Left cardiac atrium (tissue), 1 donor: ENCODE measurements around a stretch of chr16.

DNA sequence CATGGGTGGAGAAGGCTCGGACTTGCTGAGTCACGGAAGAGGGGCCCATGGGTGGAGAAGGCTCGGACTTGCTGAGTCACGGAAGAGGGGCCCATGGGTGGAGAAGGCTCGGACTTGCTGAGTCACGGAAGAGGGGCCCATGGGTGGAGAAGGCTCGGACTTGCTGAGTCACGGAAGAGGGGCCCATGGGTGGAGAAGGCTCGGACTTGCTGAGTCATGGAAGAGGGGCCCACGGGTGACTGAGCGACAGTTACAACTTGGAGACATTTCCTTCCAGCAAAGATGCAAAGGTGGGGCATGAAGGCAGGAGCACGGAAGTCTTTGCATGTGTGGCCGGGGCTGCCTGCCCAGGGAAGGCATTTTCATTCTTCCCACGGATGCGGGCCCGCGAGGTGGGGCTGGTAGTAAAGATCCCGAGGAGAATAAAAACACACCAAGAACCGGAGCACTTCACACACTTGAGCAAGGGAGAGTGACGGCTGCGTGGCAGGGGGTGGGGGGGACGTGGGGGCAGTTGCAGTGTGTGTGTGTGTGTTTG lies 49.3 kb upstream of the ZNF469 start:
- PRO-cap: no peak

DNA sequence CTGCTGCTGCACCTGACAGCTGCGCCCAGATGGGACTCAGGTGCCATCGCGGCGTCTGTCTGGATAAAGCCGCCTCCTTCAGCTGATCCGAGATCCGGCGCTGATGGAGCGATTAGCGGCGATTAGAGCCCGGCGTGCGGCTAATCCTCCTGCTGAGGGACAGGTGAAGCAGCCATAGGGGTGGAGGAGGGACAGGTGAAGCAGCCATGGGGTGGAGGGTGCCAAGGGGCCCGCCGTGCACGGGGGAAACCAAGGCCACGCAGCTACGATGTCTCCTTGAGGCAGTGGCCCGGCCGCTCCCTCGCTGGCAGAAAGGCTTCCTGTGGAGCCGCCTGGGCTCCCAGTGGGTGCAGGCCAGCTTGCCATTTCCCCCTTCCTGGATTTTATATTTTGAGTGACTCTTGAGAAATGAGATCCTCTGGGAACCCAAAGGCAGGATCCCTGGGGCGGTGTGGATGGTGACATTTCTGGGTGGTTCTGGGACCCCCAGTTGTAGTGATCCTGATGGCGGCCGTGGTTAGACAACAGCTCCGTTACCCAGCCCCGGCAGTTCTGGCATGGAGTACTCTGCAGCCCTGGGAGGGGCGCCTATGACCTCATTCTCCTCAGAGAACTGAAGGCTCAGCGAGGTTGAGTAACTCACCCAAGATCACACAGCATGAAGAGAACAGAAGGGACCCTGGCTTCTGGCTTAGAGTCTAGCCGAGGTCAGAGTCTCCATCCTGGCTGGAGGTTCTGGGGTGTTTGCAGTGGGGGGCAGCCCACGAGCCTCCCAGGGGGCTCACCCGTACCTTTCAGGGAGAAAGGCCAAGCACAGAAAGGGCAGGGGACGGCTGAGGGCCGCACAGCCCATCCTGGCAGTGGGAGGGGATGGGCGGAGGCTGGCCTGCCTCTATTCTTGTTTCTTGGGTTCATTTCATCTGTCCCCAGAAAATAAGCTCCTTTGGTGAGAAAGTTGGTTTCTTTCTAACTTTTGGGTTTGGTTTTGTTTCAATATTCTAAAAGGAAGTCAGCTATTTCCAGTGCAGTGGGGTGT lies 13.0 kb downstream of the ZFPM1 start:
- PRO-cap: no peak

DNA sequence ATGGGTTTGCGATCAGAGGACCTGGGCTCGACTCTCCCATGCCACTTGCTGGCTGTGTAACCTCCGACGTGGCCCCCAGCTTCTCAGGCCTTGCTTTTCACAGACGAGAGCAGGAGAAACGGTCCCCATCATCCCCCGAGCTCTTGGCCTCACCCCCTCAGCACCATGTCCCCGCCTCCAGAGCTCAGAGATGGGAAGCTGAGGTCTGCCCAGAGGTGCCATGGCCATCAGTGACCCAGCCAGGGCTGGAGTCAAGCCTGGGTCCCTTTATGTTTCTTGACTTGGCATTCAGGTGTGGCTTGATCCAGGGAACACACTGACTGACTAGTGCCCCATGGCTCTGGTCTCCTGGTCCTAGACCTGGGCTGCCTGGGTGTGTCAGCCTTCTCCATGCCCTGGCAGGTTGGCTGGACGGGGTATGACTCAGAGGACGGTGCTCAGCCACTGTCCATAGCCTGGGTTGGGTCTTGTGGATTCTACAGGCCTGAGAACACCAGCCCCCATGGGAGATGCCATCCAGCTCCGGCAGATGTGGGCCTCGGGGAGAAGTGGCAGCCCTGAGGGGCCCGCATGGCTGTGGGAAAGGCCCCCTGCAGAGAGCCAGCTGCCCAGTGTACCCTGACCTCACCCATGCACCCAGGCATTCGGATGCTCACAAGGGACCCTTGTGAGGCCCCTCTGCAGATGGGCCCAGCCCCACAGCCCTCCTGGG lies 54.2 kb downstream of the ZFPM1 start:
- PRO-cap: no peak

- PRO-cap: no peak
These were observed 9.4 kb downstream of the ZC3H18 start for GRCh38 chr16:88579675-88579943.

DNA sequence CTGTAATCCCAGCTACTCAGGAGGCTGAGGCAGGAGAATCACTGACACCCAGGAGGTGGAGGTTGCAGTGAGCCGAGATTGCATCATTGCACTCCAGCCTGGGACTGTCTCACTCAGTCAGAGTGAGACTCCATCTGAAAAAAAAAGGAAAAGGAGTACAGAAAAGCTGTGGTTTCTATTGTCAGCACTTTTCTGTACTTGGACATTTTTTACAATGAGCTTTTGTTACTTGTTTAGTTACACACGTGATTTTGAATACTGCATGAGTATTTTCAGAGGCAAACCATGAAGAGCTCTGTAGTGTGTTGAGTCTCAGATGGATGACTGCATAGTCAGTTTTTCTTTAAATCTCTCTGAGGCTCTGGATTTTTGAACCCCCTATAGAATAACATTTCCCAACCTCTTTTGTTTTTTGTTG lies 26.3 kb downstream of the ZC3H18 start:
- PRO-cap: no peak

DNA sequence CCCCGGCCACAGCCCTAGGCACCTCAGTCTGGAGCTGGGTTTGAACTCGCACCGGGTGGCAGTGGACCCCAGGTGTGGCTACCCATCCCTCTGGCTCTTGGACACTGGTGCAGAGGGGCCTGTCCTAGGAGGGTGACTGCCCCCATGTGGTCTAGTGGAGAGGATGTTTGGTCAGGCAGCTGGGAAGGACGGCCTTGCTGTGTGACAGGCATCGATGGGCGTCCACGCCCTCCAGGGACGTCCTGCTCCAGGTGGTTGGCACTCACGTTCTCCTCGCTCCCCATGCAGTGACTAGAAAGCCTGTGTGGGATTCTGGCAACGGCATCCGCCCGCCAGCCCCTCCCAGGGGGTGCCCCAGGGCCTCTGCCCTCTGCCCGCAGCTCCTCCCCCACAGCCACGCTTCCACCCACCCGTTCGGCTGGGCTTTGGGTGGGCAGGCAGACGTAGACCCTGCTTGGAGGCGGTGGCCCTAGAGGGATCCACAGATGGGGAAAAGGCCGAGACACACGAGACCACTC lies 4.8 kb upstream of the IL17C start:
- PRO-cap: no peak

GRCh38 chr16:88650140-88650556 lies 705 bp downstream of the CYBA start:
- PRO-cap: no peak

DNA sequence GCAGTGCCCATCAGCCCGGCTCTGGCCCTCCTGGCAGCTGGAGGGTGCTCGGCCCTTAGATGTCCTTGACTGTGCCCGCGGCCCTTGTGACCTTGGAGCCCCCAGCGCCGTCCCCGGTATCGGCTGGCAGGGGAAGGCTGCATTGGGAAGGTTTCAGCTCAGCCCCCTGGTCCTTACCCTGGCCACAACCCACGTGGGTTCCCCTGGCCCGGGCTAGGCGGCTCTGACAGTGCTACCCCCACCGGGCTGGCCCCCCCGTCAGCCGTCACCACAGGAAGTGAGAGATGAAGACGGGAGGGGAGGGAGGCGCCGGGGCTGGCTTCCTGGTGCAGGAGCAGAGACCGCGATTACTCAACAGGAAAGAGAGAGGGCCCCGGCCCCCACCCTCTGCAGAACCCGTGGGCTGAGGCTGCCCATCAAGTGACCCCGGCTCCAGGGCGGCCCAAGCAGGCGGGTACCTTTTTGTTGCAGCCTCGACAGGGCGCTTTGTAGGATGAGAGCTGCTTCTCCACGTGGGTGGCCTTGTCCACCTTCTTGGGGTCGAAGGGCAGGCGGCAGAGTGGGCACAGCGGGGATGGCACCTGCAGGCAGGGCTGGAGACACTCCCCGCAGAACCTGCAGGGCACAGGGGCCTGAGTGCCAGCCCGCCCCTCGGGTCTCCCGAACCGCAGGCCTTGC lies 5.3 kb downstream of the RNF166 start:
- PRO-cap: no peak

- PRO-cap: no peak
These were observed 417 bp downstream of the CTU2 start for GRCh38 chr16:88706637-88707203.

DNA sequence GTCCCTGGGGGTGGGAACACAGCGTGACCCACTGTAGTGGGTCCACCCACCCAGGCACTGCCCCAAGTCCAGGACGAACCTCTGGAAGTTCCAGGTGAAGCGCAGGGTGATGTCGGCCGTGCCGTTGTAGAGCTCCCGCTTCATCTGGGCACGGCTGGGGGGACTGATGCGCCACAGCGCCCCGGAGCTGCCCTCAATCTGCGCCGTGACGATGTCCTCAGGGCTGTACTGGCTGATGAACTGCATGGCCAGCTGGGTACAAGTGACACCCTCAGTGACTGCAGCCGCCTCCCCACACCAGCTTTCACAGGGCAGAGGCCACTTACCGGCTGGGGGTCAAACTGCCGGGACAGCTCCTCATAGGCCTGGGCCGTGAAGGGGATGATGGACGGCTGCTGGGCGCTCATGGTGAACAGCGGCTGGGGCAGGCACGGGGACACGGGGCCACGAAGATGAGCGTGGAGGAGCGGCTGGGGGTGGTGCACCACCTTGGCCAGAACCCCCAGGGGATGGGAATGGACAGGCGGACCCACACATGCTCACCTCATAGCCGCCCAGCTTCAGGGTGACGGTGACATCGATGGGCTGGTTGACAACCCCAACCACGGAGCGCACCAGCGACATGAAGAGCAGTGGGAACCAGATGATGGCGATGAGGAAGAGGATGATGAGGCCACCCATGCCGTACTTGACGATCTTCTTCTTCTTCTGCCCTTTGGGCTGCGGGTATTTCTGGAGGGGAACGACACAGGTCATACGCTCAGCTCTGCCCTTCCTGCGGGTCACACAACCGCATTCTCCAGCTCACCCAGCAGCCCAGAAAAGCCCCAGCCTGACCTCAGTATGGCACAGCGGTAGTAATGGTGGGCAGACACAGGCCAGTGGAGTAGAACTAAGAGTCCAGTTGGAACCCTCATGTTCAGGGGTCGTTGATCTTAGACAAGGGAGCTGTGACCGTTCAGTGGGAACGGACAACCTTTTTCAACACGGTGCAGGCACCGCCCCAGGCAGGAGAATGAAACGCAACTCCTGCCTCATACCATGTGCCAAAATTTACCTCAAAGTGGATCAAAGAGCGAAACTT lies 10.5 kb downstream of the CTU2 start:
- PRO-cap: no peak

DNA sequence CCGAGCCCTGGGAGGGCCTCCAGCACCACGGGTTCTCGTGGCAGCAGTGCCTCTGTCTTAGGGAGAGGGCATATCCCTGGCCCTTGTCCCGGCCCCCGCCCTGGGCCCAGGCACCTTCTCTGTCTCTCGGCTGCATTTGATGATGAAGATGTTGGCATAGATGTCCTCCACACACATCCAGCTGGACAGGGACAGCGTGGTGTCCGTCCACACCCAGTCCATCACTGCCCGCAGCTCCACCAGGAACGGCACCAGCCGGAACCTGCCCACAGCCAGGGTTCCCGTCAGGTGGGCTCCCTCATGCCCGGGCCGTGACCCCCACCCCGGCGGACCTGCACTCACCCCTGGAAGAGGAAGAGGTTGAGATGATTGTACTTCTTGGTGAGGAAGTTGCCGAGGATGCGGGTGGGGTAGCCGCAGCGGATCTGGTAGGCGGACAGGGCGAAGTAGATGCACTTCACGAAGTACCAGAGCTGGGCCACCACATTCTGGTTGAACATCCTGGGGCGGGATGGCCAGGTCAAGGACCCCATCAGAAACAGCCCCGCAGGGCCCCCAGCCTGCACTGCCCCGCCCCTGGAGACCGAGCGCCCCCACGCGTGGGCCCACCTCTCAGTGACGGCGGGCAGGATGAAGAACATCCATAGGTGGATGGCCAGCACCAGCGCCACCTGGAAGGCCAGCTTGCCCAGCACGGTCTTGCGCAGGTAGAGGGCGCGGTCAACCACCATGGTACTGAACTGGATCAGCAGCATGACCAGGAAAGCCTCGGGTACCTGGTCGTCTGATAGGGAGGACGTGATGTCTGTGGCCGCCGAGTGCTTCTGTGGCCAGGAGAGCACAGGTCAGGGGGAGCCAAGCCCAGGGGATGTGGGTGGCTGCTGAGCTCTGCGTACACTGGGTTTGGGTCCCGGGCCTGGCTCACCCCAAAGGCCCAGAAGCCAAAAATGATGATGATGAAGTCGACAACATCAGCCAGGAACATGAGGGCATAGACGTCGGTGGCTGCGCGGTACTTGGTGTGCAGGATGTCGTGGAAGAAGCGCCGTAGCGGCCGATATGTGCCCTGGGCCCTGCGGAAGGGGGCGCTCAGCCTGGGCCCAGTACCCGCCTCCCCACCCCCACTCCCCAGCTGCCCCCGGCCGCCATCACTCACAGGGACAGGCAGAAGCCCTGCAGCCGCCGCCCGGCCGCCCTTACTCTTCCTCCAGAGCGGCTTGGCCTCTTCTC lies 13.6 kb downstream of the CTU2 start:
- PRO-cap: no peak

DNA sequence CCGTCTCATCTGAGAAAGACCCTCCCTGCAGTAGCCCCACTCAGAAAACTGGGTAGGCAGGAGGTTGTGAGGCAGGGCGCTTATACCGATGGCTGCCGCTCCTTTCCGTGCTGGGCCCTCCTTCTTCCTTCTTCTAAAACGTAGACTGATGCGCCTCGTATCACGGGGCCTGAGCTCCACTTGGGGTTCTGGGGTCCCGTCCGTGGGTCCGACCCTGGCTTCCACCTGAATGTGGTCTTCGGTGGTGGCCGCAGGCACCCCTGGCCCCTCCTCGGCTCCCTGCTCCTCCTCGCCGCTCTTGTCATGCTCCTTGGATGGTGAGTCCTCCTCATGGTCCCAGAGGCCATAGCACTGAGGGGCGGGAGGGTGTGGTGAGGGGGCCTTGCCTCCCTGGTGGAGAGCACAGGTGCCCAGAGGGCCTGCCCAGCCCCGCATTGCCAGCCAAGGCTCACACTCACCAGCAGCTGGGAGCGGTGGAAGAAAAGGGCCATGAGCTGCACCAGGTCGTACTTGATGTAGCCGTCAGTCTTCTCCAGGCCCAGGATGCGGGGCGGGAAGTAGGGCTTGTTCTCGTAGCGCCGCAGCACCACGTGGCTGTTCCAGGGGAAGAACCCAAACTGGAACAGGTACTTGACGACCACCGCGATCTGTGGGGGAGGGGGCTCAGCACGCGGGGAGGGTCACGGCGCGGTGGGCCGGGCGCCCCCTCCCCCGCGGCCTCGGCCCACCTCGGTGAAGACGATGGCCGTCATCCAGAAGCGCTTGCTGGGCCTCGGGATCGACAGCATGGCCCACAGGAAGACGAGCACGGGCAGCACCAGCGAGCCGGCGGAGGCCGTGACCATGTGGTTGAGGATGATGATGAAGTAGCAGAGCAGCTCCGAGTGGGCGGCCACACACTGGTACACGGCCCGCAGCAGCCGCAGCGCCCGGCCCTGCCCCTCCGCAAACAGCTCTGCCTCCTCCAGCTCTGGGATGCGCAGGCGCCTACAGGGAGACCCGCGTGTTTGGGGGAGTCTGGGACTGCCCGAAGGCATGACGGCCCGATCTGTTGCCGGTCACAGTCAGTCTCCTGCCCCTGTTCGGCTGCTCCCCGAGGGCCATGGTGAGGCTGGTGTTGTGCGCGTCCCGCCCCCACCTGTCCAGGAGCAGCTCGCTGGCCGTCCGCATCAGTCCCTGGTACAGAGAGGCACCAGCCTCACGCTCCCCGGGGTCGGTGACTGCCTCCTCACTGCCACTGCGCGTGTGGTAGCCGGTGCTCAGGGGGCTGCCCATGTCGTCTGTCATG lies 15.2 kb downstream of the CTU2 start:
- PRO-cap: no peak

- PRO-cap: no peak
These were observed 18.9 kb downstream of the CTU2 start for GRCh38 chr16:88725232-88725634.

GRCh38 chr16:88853265-88853905 lies 3.4 kb downstream of the GALNS start:
- PRO-cap: no peak

- PRO-cap: no peak
These were observed 2.2 kb downstream of the GALNS start for GRCh38 chr16:88854482-88855102.

DNA sequence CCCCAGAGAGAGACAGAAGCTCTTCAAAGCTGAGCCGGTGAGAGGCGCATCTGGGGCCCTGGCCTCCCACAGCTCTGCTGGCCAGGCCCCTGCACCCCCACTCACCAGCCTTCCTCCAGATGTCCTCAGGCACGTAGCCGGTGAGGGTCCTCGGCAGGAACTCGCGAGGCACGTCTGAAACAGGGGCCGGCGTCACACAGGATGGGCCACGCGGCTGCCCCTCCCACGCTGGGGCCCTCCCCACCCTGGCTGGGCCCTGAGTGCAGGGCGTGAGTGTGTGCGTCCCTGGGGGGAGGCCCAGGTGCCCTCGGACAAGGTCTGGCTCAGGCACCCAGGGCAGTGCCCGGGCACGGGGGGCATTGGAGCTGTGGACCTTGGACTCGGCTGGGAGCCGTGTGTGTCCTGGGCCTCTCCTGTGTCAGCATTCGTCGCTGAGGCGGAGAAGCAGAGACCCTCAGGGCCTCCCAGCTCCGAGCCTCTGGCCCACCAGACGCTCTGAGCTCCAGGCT lies 14.2 kb upstream of the PABPN1L start:
- PRO-cap: no peak

DNA sequence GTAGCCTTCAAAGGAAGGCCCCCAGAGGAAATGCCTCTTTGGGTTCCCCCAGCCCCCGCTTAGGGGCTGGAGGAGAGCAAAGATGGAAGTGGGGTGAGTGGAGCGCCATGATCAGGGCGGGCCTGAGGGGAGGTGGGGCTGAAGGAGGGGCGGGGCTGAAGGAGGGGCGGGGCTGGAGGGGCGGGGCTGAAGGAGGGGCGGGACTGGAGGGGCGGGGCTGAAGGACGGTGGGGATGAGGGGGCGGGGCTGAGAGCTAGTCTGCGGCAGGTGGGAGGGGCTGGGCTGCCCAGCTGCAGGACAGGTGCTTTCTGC lies 39.0 kb upstream of the PABPN1L start:
- PRO-cap: no peak

DNA sequence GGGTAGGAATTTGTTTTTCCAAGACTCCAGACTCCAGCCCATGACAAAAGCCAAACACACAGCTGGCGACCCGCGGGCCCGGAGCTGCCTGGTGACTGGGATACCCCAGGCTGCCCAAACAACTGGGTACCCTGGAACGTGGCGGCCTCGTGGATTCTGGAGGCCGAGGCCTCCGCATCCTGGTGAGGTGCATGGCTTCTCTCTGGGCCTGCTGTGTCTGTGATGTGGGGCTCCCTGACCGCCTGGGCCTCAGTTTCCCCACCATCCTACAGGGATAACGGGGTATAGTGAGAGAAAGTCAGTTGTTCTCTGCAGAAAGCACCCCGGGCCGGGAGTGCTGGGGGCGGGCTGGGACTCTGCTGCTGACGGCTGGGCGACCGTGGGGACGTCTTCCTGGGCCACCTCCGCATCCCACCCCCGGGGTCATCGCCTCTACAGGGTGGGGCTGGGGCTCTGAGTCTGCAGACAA lies 15.1 kb upstream of the CBFA2T3 start:
- PRO-cap: no peak

DNA sequence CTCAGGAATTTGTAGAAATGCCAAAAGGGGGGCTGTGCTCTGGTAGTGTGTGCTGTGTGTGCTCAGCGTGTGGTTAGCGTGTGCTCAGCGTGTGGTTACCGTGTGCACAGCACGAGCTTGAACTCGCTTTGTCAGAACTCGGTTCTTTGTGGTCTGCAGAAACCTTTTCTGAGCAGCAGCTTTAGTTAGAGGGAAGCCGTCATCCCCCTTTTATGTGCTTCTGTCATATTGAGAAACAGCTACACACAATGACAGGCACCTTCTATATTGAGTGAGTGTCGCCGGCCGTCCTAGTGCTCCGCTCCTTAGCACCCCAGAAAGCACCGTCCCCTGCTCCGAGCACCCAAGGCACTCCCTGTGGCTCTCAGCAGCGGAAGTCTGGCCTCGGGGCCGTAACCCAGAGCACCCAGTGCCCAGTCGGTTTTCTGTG lies 3.5 kb downstream of the ACSF3 start:
- PRO-cap: no peak

GRCh38 chr16:89118307-89118967 lies 24.8 kb downstream of the ACSF3 start:
- PRO-cap: no peak